Melanocyte of skin (primary cell): ENCODE measurements around a stretch of chr7.

DNA sequence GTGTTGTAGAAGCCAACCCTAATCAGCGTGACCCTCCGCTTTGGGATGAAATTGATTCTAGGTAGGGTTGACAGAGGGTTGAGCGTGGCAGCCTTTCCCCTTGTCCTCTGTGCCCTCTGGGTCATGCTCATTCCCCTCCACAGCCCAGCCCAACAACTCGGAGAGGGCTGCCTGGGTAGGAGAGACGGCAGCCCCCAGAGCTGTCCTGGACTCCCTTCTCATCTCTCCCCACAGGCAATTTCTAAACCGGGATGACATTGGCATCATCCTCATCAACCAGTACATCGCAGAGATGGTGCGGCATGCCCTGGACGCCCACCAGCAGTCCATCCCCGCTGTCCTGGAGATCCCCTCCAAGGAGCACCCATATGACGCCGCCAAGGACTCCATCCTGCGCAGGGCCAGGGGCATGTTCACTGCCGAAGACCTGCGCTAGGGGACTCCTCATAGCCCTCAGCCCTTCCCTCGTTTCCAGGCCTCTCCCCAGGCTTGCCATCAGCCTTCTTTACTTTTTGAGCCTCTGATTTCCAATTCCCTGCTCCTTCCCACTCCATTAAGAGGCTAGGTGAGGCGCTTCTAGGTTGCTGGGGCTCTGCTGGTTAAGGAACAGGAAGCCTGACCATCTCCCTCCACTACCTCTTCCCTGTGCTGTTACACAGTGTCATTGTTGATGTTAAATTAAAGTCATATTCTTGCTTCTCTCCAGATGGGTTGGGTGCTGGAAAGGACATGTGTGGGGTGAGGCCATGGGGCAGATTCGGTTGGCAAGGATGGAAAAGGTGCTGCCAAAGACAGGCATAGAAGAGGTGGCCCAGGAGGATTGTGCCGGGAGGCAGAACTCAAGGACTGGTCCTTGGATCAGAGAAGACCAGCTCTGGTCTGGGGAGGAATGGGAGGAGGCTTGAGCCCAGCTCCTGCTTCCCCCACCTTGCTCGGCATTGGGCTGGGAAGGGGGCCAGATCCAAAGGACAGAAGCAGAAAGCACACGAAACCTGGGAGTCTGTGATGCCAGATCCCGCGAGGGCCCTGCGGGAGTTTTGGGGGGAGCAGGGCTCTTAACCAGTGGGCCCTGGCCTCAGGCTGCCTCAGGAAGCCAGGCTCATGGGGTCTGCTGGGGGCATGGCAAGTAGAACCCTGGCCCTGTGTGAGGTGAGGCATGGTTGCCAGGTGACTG is 600 bp upstream of the ATP6V1FNB start:
- CAGE, long polyA plus RNA, 2 experiments, result no peak in any of the 2 experiments

GRCh38 chr7:128879988-128880938 is 14.1 kb downstream of the ATP6V1FNB start:
- CAGE, long polyA plus RNA, 2 experiments, result no peak in any of the 2 experiments

- CAGE, long polyA plus RNA, 2 experiments, result no peak in any of the 2 experiments
Measured at GRCh38 chr7:128940008-128940443, 2.3 kb downstream of the IRF5 start.

- CAGE, long polyA plus RNA, 2 experiments, result no peak in any of the 2 experiments
Measured at GRCh38 chr7:129000749-129001397, 54.0 kb downstream of the TNPO3 start.

DNA sequence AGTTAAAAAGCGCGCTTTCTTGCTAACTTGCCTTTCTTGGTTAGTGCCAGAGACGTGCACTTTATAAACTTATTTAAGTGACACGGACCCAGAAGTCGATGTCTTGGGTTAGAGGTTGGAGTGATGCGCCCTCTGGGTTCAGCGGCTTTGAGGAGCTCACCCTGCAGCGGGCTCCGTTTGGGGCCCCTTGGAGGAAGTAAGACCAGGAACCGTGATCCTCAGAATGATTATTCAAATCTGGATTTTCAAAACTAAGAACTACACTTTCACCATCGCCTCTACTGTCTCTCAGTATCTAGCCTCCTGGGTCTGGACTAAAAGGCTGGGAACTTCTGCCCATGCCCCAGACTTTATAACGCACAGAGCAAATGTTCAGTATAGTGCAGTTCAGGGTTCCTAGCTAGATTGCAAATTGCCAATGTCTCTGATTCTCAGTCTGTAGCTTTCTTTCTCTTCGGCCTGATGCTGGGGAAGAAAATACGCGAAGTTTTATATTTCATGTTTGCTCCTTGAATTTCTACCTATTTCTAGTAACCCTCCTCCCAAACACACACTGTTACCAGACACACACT is 18.6 kb upstream of the SMO start:
- CAGE, long polyA plus RNA, 2 experiments, result no peak in any of the 2 experiments

- CAGE, long polyA plus RNA, 2 experiments, result no peak in any of the 2 experiments
Measured at GRCh38 chr7:129201297-129201656, 12.8 kb downstream of the SMO start.

DNA sequence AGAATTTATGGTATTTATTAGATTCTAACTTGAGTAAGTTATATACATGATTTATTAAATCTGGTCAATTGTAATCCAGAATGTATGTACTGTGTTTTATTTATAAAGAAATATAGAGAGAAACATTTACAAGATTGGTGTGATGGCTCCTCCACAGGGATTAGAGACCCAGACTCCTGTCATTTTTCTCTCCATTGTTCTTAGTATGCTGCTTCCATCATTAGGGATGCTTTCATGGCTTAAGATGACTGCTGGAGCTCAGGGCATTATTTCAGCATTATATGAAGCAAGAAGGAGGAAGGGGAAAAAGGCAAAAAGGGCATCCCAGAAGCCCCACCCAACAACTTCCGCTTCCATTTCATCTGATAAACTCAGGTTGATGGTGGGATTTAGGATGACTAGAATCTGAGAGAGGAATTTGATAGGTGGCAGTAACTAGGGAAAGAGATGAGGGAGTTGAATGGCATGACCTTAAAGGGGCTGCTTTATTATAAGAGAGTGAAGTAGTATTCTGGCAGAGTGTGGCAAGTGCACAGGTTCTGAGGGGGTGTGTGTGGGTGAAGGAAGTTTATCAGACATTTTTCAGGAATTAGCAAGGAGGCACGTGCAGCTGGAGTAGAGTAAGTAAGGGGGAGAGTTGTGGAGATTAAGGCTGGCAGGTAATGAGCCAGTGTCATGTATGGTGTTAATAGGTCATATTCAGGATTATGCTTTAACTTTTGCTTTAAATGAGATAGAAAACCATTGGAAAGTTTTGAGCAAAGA is 40.3 kb downstream of the AHCYL2 start:
- CAGE, long polyA plus RNA, 2 experiments, result no peak in any of the 2 experiments

DNA sequence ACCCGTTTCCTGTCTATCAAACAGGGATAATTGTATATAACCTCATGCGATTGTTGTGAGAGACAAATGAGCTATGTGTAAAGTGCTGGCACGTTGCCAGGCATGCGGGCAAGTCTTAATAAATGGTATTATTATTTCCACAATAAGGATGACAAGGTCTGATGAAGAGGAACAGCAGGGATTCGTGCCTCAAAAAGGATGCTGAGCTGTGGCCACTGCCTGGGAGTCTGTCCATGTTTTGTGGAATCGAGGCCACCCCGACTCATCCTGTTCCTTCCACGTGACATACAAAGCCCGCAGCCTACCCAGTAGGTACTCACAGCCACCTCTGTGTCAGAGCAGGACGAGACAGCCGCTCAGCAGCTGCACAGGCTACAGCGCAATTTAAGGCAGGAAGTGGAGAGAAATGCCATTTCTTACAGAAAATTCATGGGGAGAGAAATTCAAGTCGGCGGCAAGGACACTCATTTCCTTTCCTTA is 51.8 kb downstream of the SMKR1 start:
- CAGE, long polyA plus RNA, 2 experiments, result no peak in any of the 2 experiments

- CAGE, long polyA plus RNA, 2 experiments, result no peak in any of the 2 experiments
Measured at GRCh38 chr7:129612721-129613513, 1.4 kb downstream of the NRF1 start.

GRCh38 chr7:129853281-129853982 is 99.3 kb downstream of the UBE2H start:
- CAGE, long polyA plus RNA, 2 experiments, result no peak in any of the 2 experiments

GRCh38 chr7:129970642-129971367 is 18.0 kb upstream of the UBE2H start:
- CAGE, long polyA plus RNA, 2 experiments, result no peak in any of the 2 experiments

- CAGE, long polyA plus RNA, 2 experiments, result no peak in any of the 2 experiments
Measured at GRCh38 chr7:130071047-130071880, 930 bp downstream of the KLHDC10 start.

GRCh38 chr7:130201616-130202831 is 3.2 kb downstream of the TMEM209 start:
- CAGE, long polyA plus RNA, 2 experiments, result no peak in any of the 2 experiments

GRCh38 chr7:130363294-130363862 is 16.9 kb upstream of the CPA1 start:
- CAGE, long polyA plus RNA, 2 experiments, result no peak in any of the 2 experiments

DNA sequence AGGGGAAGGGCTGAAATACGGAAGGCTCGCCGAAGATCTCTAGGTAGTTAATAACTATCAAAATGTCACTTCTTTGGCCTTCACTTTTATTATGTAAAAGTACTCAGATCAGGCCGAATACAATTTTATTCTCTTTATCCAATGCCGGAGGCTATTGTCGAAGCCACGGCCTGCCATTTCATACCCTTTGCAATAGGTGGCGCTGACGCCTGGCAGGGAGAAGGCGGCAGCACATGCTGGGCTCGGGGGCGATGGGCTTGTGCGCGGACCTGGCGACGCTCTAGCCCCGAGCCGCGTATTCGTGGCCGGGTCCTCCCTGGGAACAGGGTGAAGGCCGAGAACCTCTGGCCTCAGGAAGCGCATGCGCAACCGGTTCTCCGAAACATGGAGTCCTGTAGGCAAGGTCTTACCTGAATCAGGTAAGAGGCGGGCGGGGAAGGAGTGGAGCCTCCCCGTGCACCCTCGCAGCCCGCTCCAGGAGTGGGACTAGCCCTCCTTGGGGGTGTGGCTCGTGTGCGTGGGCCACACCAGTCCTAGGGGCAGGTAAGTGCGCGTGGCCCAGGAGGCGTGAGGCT is 5.8 kb upstream of the MEST start:
- CAGE, long polyA plus RNA, 2 experiments, result no peak in any of the 2 experiments

DNA sequence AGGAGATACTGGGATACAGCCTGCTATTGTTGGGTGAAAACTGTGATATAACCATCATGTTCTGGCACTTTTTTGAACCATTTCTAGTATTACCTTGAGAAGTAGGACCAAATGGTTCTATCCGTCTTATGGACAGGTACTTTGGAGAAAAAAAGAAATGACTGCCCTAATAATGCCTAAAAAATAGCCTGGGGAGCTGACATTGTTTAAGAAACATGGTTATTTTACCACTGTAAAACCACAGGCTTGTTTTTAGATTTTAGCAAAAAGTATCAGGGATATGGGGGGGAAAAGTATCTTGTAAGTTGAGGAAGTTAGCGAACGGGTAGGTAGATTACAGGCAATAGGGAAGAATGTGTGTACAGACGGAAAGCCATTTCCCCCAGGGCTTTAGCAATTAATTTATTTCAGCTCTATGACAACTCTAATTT is 2.0 kb downstream of the MEST start:
- CAGE, long polyA plus RNA, 2 experiments, result no peak in any of the 2 experiments

GRCh38 chr7:130512527-130512884 is 20.6 kb downstream of the MEST start:
- CAGE, long polyA plus RNA, 2 experiments, result no peak in any of the 2 experiments

GRCh38 chr7:130532378-130533200 is 40.7 kb downstream of the MEST start:
- CAGE, long polyA plus RNA, 2 experiments, result no peak in any of the 2 experiments

GRCh38 chr7:130541115-130541812 is 49.4 kb downstream of the MEST start:
- CAGE, long polyA plus RNA, 2 experiments, result no peak in any of the 2 experiments

DNA sequence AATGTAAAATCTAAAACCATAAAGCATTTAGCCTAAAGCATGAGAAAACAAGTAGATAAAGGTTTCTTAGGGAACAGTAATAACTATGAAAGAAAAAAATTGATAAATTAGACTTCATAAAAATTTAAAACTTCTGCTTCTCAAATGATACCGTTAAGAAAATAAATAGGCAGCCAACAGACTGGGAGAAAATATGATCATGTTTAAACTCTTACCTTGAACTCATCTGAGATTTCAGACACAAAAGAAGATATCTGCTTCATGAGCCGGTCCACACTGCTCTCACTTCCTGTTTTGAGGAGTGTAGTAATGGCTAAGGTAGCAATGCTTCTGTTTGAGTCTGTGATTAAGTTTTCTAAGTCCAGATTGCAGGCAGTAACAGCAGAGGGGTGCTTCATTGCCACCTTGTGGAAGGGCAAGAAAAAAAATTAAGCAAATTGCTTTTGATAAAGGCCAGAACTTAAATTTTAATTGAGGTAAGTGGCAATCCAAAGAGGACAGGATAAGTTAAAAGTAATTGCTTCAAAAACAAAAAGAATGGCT is 69.0 kb downstream of the MEST start:
- CAGE, long polyA plus RNA, 2 experiments, result no peak in any of the 2 experiments